Cerebral cortex (tissue), 2 donors: ENCODE data around the genes CEP57L1 and ZBTB24.

- PRO-cap, 2 experiments, result no peak in any of the 2 experiments
Measured at GRCh38 chr6:108364526-108364824, 69.6 kb downstream of the AFG1L start.

DNA sequence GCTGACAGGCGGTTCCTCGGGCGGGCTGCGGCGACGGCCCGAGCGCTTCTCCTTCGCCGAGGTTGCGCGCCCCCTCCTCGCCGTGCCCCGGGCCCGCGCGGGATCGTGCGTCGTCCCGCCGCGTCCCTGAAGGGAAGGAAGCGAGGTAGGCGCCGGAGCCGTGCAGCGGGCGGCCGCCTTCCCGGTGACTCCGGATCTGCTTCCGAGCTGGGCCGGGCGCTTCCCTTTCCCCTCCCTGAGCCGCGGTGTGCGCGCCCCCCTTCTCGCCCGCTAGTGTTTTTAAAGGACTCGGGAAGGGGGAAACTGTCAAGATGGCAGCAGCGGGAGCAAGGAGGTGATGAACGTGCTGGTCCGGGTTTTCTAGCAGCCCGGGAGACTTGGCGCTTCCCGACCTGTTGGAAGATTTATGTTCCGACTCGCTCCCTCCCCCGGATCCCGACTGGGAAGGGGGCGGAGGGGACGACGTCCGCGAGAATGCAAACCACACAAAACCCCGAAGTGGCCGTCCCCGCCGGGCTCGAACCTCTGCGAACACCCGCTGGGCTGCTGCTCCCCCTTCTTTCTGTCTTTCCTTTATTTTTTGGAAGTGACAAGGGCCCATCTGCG lies 743 bp upstream of the FOXO3 start:
- PRO-cap, 2 experiments, result peak in 1 of 2 experiments; most common plus-strand start position 143 of the sequence (in 1); most common minus-strand start position 128 of the sequence (in 1)

GRCh38 chr6:108584272-108584765 lies 23.6 kb downstream of the FOXO3 start:
- PRO-cap, 2 experiments, result no peak in any of the 2 experiments

DNA sequence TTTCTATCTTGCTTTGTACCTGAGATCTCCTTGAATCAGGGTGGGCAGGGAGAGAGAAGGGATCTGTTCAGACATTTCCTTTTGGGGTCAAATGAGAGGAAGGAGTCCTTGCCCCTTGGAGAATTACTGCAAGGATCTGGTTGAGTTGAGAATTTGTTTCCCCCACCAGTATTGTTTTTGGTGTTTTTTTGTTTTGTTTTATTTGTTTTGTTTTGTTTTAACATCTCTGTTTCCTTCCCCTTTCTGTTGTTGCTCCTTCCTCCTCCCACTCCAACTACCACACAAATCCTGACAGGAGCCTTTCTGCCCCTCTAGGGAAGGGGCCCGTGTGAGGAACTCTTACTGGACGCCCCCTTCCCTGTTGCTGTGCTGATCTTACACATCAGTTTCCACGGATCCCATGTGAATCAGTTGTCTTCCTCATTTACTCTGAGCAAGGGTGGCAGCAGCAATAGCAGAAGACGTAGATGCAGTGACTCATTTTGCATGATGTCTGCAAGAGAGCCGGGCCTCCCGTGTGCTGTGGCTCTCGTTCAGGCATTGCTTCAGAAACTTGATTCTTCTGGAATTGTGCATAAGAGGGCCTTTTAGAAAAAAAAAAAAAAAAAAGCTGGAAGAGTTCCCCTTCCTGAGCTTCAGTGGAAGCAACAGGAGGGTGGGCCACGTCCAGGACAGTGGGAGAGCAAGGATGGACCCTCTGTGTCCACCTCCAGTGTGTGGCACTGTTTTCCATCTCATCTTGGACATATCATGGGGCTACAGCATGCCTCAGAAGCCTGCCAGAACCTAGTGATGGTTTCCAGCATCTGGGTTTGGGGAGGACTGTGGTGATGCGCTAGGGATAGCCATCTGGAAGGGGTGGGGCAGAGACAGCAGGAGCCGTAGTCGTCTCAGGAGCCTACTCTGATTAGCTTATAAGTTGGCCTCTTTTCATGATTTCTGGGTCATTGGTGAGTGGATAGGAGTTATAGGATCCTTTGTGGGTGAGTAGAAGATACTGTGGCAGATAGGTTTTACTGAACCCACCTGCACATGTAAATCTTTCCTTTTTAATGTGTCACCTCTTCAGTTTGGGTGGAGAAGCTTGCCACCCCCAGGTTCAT lies 62.0 kb downstream of the FOXO3 start:
- PRO-cap, 2 experiments, result peak in 1 of 2 experiments; most common minus-strand start position 431 of the sequence (in 1)

DNA sequence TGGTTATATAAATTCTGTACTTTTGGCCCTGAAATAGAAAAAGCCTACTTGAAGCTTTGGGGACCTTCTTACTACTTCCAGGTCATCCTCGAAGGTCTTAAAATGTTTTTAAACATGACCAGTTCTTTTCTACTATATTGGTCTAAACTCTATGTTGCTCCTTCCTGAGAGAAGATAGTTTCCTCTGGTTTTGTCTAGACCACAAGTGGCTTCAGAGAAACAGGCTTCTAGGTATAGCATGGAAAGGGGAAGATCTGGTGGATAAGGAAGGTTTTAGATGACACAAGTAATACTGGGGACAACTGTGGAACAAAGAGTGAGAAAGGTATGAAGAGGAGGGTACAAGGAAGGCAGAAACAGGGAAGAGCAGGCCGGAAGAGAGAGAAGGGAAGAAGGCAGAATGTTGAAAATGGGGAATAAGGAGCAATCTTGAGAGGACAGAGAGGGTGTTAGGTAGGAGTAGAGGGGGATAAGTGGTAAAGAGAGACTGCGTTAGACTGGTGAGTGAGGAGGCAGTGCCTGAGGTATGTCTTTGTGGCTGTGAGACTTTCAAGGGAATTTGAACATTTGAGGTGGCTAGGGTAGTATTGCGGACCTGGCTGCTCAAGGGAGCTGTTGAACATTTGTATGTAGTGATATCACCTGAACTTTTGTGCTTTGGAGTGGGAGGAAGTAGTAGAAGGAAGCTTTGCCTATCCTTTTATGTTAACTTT lies 69.3 kb downstream of the FOXO3 start:
- PRO-cap, 2 experiments, result no peak in any of the 2 experiments

GRCh38 chr6:108653240-108653684 lies 92.5 kb downstream of the FOXO3 start:
- PRO-cap, 2 experiments, result no peak in any of the 2 experiments

DNA sequence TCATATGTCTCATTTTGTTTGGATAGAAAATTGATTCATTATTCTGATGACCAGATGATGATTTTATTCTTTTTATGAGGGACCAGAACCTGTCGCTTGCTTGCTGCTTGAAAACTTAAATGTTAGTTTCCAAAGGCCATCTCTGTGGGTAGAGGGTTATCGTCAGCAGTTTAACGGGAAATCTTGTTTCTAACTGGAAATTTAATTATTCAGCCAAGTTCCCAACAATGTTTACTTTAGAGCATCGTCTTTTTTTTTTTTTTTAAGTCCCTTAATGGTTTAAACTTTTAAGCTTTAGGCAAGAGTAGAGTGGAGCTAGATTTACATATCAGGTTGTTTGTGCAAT lies 93.7 kb downstream of the FOXO3 start:
- PRO-cap, 2 experiments, result no peak in any of the 2 experiments

GRCh38 chr6:108655907-108656891 lies 95.5 kb downstream of the FOXO3 start:
- PRO-cap, 2 experiments, result no peak in any of the 2 experiments

DNA sequence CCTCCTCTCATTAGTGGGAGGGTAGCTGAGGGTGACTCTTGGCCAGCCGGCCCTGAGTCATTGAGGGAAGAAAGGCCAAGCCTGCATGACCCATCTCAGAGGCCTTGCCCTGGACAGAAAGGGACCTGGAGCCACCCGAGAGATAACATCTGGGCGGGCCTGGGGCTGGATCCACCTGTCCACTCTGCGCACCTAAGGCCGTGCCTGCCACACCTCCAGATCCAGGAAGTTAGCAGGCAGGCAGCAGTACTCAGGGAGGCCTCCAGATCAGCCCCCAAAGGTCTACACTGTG lies 115.7 kb upstream of the ARMC2 start:
- PRO-cap, 2 experiments, result no peak in any of the 2 experiments

DNA sequence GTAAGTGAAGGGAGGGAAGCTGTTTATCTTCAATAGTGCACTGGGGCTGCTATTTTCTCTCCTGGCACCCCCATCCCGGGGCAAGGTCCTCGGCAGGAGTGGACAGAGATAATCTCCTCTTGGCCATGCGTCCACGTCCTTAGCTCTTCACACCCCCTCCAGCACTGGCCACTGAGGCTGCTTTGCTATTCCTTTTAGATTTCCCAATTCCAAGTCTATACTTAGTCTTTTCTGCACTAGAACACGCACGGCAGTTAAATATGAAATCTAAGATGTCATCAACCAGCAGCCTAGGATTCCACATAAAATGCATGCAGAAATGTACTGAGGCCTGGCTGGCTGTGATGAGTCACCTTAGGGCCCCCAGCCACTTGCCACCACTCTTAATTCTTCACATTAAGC lies 87.8 kb upstream of the ARMC2 start:
- PRO-cap, 2 experiments, result no peak in any of the 2 experiments

- PRO-cap, 2 experiments, result no peak in any of the 2 experiments
Measured at GRCh38 chr6:108763834-108764484, 84.3 kb upstream of the ARMC2 start.

GRCh38 chr6:108798311-108798952 lies 49.8 kb upstream of the ARMC2 start:
- PRO-cap, 2 experiments, result peak in 1 of 2 experiments; most common plus-strand start chr6:108798799 (in 1)

DNA sequence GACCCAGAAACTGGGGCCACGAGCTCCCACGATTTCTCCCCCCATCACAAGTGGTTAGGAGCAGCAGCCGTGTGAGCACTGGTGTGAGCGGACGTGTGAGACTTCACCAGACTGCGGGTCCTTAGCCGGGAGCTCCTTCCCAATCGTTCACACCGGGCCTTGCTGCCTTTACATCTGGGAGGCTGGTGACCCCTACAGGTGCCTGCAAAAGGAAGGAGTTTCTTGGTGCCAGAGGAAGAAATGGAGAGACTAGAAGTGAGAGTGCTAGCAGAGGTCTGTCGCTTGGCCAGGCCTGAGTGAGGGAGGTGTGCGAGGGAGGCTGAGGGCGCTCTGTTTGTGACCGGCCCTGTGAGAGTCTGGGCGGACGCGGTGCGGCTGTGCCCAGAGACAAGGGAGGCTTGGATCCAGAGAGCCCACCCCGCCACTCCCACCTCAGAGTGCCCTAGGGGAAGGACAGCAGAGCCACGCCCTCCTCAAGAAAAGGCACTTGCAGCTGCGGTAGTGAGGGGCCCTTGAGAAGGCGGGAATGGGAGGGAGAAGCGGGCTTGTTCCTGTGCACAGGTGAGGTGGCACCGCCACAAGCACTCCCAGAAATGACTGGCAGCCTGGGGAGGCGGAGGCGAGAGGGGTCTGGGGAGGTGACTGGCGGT lies 10.0 kb upstream of the ARMC2 start:
- PRO-cap, 2 experiments, result no peak in any of the 2 experiments

GRCh38 chr6:108845987-108846496 lies 2.2 kb upstream of the ARMC2 start:
- PRO-cap, 2 experiments, result no peak in any of the 2 experiments

GRCh38 chr6:109095332-109096212 lies at the start of gene CEP57L1:
Gene CEP57L1 (plus strand): TSS chr6:109095507.
- PRO-cap, 2 experiments, result peak in 1 of 2 experiments; most common plus-strand start chr6:109095507 (in 1); most common minus-strand start chr6:109095404 (in 1)

DNA sequence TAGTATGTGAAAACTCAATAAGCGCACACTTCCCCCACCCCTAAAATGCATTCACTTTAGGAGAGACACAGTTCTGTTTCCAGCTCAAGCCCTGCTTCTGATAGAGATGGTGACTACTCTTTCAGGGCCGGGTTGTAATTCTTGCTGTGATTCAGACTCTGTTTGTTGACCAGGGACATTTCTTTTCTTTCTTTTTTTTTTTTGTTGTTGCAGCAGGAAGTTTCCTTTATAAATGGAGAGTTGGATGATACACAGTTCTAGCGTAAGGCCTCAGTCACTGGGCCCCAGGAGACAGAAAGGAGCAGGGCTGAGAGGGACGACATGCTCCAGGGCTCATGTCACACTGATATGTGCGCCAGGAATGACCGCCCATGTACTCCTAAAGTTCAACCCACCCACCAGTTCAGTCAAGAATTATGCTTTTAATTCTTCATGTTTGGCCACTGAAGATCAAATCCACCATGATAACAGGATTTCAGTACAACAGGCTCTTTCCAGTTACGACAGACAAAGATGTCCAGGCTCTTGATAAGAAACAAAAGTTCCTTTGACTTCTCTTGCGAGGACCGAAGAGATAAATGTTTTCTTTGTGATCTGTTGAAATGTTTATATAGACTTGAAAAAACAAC lies 142.5 kb downstream of the CD164 start:
- PRO-cap, 2 experiments, result no peak in any of the 2 experiments

DNA sequence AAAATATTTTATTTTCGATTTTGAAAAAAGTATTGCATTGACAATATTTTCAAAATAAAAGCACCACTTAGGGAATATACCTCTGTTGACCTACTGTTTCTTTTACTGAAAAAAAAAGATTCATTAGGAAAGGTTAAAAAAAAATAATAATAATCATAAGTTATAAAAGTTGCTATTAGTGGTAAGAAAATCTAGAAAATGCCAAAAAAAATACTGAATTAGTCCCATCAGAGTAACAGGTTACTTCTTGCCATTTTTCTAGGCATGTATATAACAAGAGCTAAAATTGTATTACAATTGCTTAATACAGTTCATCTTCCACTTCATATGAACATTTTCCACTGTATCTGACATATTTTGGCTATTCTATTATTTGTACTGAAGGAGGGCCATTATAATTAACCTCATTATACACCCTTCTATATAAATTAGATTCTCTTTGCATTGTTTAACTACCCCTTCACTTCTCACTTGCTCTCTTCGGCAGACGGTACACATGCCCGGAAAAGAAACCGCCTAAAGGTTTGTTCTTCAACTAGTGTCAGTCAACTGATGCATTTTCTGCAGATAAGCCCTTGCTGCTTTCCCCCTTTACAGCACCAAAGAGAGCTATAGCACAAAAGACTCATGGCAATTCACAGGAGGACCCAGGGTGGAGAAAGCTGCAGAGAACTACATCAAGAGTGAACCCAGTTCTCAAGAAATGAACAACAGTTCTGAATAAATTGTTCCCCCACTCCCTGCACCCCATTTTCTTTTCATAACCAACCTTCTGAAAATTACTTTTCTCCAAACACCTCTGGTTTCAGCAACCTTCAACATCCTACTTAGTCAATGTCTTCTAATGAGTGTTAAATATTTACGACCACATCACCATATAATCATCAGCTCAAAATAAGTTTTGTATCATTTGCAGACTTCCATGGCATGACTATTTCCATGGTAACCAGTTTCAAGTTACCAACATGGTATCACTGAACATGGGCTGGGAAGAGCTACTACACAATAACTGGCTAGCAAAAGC lies 9.0 kb downstream of the CD164 start:
- PRO-cap, 2 experiments, result no peak in any of the 2 experiments

DNA sequence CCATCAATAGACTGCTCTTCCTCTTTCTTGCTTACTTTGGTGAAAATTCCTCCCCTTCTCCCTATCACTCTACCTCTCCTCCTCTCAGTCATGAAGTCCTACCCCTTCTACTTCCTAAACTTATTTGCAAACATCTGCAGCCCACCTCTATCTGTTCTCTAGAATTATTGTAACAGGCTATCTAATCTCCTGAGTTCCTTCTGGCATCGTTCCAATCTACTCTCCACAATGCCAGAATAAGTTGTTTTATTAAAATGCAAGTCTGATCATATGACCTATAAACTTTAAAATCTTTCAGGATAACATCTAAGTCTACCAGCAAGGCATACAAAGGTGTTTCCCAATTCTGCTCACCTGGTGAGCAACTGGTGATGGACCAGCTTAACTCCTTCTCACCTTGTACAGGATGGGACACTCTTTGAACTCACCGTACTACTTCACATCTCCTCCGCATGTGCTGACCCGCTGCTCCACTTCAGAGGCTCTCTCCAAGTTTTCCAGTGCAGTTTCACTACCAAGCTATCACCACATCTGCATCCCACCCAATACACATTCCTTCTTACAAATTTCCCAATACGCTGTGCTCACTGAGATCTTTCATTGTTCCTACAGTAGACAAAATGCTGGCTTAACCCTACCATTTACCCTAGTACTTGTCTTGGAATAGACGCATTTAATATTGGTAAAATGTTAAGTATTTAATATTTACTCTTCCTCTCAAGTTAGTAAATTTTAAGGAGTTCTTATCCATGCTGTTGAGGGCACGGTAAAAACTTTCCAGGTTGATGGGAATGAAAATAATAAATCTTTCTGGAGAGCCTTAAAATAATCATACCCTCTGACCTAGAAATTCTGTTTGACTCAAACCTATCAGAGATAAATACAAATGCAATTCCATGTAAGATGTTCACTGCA lies 7.7 kb downstream of the CD164 start:
- PRO-cap, 2 experiments, result no peak in any of the 2 experiments

GRCh38 chr6:109483053-109483870 lies at the start of gene ZBTB24:
Gene ZBTB24 (minus strand): TSS chr6:109483219.
- PRO-cap, 2 experiments, result peak in 1 of 2 experiments; most common plus-strand start chr6:109483272 (in 1); most common minus-strand start chr6:109483162 (in 1)

DNA sequence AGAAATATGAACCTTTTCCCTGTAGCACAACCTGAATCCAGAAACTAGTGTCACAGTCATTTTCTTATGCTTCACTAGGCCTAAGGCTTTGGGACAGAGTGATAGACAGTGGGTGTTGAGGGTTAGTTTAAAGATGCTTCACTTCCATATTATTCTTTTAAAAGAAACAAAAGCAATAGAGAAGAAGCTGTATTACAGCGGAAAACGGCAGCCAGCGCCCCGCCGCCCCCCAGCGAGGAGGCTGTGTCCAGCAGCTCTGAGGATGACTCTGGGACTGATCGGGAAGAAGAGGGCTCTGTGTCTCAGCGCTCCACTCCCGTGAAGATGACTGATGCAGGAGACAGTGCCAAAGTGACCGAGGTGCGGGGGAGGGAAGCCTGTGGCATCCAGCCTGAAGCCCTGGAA lies 100.1 kb downstream of the FIG4 start:
- PRO-cap, 2 experiments, result peak in 1 of 2 experiments; most common plus-strand start position 265 of the sequence (in 1)